Osteocyte (in vitro differentiated cells): ENCODE results near the genes FOXQ1 and FOXC1.

DNA sequence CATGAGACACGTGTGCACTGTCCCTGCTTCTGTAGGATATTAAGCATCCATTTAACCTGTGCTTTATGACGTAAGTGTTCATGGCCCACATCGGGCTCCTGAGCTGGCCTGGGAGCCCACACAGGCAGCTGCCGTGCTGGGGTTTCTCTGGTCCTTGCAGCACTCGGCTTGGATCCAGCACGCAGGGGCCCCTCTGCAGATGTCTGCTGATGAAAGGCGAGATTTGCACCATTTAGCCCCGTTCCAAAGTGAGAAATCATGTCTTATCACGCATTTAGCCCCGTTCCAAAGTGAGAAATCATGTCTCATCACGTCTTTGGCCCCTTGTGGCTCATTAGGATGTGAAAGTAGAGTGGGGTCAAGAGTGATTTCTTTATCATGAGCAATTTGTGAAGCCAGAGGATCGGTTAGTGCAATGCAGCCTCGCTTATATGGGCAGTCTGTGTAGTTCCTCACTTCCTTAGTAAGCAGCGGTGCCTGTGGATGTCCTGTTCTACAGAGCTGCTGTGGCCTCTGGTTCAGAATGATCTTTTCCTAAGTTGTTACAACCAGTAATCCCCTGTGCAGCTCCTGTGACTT is 25.4 kb downstream of the DUSP22 start:
- PRO-cap: no peak

DNA sequence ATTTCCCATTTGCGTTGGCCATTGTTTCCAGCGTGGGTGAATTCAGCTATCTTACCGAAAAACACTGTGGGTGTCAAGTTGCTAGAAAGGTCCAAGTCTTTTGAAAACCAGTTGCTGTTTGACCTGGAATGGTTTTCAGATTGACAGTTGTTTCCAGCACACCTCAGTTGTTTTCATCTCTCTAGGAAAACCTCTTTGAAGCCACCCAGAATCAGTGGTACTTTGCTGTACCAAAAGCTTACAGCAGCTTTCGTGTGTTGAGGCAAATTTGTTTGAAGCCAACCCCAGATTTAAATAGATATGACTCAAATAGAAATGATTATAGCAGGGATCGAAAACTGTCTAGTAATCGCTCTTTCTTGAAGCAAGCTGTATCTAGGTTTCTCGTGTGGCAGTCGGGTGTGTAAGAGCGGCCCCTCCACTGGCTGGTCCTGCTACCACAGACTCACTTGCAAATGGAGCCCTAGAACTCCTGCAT is 27.4 kb downstream of the DUSP22 start:
- PRO-cap: no peak

GRCh38 chr6:370143-370435 is 21.5 kb upstream of the IRF4 start:
- PRO-cap: no peak

DNA sequence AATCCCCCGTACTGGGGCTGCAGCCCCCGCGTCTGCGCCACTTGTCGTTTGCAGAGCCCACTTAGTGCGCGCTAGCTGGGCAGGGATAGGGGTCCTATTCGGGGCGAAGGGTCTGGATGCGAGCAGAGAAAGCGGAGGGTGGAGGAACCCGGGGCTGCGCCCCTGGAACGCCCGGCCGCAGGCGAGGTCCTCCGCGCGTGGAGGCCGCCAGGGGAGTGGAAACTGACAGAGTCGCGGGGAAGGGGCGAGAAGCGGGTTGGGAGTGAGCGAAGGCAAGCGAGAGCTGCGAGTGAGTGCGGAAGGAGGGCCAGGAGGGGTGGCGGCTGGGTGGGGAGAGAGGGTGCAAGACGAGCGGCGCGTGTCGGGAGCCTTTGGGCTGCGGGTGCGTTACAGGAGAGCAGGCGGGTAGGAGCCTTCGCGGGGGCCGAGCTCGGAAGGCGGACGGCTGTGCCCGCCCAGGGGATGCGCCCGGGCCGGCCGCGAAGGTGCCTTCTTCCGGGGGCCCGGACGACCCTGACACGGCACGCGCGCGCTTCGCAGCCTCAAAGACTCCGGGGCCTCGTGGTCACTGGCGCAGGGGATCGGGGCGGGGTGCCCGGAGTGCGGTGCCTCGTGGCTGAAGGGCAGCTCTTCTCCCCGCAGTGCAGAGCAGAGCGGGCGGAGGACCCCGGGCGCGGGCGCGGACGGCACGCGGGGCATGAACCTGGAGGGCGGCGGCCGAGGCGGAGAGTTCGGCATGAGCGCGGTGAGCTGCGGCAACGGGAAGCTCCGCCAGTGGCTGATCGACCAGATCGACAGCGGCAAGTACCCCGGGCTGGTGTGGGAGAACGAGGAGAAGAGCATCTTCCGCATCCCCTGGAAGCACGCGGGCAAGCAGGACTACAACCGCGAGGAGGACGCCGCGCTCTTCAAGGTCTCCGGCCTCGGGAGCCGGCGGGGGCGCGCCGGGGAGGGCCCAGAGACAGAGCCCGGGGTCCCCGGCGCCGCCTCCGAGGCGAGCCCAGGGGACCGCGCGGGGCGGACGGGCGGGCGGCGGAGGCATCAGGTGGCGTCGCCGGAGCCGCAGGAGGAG is 1.2 kb downstream of the IRF4 start:
- PRO-cap: no peak

DNA sequence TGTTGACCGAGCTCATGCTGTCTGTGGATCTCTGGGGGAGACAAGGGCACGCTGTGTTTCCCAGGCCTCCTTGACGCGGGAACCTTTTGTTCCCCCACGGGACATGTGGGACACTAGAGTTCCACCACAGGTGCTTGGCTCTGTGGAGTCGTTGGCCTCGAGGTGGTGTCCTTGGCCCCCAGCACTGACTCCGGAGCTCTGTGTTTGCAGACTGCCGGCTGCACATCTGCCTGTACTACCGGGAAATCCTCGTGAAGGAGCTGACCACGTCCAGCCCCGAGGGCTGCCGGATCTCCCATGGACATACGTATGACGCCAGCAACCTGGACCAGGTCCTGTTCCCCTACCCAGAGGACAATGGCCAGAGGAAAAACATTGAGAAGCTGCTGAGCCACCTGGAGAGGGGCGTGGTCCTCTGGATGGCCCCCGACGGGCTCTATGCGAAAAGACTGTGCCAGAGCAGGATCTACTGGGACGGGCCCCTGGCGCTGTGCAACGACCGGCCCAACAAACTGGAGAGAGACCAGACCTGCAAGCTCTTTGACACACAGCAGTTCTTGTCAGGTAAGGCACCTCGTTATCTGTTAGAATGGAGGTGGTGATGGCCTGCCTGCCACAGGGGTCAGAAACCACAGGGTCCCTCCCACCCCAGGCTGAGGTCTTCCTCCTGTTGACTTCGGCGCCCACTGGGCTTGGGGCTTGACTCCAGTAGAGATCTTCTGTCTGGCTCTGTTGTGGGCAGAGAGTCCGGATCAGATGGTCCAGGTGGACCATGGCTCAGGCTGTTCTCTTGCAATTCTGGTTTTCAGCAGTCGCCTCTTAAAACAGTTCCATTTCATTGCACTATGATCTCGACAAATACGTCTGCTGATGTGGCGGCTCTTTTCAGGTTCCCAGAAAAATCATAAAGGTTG is 9.9 kb downstream of the IRF4 start:
- PRO-cap: no peak

DNA sequence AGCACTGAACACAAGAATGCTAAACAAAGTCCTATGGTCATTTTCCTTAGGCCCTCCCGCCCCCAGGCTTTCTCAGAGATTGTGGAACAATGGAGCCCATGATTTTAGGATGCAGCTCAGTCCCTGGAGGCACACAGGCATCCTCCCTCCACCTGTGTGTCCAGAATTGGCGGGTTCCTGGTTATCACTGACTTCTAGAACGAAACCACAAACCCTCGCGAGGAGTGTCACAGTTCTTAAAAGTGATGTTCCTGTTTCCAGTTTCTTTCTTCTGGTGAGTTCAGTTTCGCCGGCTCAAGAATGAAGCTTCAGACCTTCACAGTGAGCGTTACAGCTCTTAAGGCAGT is 43.0 kb downstream of the IRF4 start:
- PRO-cap: no peak

GRCh38 chr6:510297-510781 is 118.8 kb downstream of the IRF4 start:
- PRO-cap: no peak

GRCh38 chr6:609672-609880 is 47.3 kb downstream of the HUS1B start:
- PRO-cap: no peak

DNA sequence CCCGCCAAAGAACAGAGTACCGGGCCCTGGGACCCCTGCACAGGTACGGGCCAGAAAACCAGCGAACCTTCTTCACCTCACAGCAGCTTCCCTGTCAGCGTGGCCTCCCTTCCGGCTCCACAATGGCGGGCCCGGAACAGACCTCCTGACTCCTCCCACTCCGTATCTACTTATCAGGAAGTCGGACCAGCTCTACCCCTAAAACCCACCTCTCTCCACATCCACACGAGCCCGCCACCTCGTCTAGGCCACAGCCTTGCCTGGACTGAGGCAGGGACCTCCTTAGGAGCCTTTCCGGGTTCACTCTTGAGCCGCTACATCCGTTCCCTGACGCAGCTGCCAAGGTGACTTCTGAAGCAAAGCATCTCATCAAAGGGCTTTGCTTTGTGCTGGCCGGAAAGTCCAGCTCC is 308.5 kb upstream of the FOXQ1 start:
- PRO-cap: no peak

GRCh38 chr6:1311354-1312437 is at the start of gene FOXQ1:
TSS of gene FOXQ1 (plus strand) at chr6:1312098.
- PRO-cap: no peak

GRCh38 chr6:1594229-1594816 is 15.4 kb upstream of the FOXC1 start:
- PRO-cap: no peak

DNA sequence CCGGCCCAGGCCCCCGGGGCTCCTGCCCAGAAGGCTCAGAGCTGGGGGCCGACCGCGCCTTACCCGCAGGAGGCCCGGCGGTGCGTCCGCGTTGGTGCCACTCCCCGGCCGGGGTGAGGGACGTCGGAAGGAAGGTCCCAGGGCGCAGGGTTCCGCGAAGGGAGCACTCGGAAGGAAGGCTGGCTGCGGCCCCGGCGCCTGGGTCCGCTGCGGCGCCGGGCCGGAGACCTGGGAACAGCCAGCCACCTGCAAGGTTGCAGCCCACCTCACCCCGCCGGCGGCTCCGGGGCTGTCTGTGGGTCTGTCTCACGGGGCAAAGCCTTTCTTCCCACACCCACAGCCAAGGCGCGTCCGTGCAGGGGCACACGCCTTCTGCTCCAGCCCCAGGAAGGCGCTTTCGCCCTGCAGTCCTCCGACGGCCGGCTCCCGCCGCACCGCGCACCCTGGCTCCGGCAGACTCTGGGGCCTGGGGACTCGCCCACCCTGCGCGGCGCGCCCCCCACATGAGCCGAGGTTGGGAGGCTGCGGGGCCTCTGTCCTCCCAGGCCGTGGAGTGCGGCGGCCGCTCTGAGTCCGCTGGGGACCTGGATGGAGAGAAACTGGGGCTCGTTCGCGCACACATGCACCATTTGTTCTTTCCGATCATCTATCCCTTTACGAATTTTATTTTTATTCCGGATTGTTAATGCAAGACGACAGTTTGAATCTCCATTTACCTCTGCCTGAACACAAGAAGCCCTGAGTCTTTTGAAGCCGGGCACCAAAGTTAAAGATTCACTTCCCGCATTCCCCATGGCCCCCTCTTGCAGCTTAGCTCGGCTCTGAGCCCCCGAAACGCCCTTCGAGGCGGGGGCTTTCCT is 4.6 kb upstream of the FOXC1 start:
- PRO-cap: no peak

- PRO-cap: bidirectional peak, plus-strand start at chr6:1609919, minus-strand start at chr6:1609771
Observed at GRCh38 chr6:1609635-1610748, at the start of gene FOXC1. TSS of gene FOXC1 (plus strand) at chr6:1609915.

GRCh38 chr6:1613841-1614755 is 4.4 kb downstream of the FOXC1 start:
- PRO-cap: bidirectional peak, plus-strand start at chr6:1614166, minus-strand start at chr6:1614032

- PRO-cap: no peak
Observed at GRCh38 chr6:1615117-1615711, 5.5 kb downstream of the FOXC1 start.

DNA sequence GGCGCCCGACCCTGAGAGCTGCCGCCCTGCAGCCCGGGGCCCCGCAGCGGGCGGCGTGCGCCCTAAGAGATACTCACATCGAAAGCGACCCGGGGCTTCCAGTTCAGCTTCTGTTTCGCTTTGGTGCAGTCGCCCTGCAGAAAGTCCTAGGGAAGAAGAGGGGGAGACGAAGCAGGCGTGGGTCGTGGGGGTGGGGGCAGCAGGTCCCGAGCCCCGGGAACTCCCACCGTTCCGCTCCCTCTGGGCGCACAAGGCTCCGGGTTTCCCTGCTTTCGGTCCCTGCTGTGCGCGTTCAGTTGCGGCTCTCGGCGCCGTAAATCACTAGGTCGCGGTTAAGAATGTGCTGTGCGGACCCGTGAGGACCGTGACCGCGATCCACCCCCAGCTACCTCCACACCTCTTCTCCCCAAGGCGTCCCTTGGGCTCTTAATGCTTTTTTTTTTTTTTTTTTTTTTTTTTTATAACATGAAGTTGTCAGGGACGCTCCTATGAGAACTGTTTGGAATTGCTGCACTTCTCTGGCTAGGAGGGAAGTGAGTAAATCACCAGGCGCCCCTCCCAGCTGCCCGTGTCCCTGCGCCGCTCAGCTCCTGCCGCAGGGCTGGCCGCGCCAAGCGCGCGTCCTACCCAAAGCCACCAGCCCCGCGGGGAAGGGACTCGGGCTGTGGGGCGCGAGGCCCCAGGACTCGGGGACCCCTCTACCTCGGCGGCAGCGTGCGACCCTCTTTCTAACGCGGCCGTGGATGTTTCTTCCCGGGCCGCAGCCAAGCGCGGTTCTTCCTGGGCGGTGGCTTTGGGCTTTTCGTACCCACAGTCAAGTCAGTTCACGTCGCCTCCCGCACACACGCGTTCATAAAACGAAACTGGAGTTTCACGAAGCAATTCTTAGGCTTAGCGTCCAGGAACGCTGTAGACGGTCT is 14.9 kb downstream of the FOXC1 start:
- PRO-cap: no peak

DNA sequence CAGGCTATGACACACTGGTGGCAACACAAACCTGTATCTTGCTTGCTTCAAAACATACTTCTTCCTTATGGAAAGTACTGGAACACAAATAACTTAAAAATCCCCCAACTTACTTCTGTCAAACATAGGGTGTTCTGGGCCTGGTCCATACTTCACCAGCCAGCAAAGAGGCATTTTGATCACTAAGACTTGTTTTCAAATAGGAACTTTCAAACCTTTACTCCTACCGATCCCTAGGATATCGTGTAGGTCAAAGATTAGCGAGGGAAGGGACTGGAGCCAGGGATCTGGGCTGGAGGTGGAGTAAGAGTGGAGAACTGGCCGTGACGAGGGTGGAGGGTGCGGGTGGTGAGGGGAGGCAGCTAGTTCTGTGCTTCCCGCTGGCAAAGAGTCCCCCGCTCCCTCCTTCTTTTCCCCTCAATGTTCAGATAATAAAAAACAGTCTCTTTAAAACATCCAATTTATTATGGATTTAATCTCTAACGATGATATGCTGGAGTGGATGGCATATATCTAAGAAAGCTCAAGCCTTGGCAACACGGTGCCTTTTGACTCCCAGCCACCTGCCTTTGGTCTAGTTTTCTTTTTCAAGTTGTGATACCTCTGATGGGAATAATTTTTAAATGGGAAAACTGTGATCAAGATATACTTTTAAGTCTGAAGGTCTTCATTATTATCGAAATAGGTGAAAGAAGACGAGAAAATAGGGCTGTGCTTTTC is 189.3 kb downstream of the FOXC1 start:
- PRO-cap: no peak

DNA sequence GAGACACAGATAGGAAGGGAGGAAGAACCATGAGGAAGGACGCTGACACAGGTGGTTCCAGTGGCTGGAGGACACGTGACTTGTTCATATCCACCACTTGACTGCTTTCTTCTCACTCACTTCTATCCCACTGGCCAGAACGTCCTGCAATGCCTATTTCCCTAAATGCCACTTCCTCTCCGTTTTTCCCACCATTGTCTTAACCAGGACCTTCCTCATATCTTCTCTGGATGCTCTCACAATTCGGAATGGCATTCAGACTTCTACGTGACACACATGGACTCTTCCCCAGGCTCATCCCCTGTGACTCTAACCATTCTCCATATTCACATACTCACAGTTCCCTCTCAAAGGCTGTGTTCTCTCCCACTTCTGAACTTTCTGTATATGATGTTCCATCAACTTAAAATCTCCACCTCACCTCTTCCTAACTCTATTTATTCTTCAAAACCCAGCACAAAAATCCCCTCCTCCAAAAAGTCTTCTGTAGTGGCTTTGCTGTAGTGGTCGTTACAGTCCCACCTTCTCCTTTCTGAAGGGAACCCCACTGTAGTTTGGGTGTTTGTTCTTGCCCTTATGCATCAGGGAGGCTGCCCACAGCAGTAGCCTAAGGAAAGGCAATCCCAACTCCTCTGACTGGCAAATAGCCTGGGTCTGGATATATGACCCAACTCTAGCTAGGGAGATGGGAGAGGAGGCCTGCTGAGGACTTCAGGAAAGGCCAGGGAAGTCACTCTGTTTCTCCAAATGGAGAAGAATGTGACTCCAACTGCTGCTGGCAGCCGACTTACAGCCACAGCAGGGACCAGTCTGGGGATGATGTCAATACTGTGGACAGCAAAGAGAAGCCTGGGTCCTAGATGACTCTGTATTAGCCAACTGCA is 232.3 kb downstream of the FOXC1 start:
- PRO-cap: no peak

GRCh38 chr6:1848135-1848808 is 238.6 kb downstream of the FOXC1 start:
- PRO-cap: no peak

DNA sequence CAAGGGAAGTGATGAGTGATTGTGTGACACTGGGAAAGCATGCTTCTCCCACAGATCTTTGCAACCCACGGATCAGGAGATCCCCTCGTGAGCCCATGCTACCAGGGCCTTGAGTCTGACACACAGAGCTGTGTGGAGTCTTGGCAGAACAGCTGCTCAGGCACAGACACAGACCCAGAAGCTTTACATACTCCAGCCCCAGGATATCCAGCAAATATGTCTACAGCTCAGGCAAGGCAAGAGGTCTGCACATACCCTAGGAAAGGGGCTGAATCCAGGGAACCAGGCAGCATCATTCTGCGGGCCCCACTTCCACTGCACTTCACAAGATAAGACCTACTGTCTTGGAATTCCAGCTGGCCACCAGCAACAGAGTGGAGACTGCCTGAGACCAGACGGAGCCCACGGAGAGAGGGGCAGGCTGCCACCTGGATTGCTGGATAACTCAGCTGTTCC is 267.7 kb downstream of the GMDS start:
- PRO-cap: no peak